ENCODE measurements around the gene ZDBF2.

GRCh38 chr2:205686423-205687048, 4.2 kb downstream of the NRP2 start:
- PRO-cap, result bidirectional peak, plus-strand start at chr2:205686834, minus-strand start at chr2:205686757
- RAMPAGE, long total RNA, result no peak

GRCh38 chr2:205721406-205721983, 39.2 kb downstream of the NRP2 start:
- PRO-cap, result no peak
- RAMPAGE, long total RNA, result no peak

- PRO-cap, result unidirectional peak, minus-strand start at chr2:205930357
- RAMPAGE, long total RNA, result no peak
Observed at GRCh38 chr2:205930270-205930601, 155.7 kb downstream of the INO80D start.

- PRO-cap, result no peak
- RAMPAGE, long total RNA, result no peak
Observed at GRCh38 chr2:206022796-206023037, 63.3 kb downstream of the INO80D start.

DNA sequence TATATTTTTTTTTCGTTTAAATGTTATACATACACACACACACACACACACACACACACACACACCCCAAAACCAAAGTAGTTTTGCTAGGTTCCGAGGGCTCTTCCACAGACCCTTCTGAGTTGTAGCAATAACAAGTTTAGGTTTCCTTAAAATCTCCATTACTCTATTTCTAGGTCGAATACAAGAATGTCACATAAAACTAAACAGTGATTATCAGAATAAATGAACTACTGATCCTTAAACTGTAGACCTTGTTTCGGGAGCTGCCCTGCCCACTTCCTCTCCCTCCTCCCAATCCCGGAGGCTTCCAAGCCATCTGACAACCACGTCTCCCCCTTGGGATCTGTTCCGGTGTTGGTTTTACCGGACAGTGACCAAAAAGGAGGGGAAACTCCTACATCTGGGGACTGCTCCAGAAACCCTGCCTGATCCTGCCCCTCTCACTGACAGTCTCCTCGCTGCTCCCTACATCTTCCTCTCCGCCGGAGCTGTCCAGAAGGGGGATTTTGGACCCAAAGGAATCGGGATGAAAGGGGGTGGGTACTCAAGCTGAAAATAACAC, 1.7 kb downstream of the INO80D start:
- PRO-cap, result bidirectional peak, plus-strand start at position 373 of the sequence, minus-strand start at position 348 of the sequence
- RAMPAGE, long total RNA, result no peak

DNA sequence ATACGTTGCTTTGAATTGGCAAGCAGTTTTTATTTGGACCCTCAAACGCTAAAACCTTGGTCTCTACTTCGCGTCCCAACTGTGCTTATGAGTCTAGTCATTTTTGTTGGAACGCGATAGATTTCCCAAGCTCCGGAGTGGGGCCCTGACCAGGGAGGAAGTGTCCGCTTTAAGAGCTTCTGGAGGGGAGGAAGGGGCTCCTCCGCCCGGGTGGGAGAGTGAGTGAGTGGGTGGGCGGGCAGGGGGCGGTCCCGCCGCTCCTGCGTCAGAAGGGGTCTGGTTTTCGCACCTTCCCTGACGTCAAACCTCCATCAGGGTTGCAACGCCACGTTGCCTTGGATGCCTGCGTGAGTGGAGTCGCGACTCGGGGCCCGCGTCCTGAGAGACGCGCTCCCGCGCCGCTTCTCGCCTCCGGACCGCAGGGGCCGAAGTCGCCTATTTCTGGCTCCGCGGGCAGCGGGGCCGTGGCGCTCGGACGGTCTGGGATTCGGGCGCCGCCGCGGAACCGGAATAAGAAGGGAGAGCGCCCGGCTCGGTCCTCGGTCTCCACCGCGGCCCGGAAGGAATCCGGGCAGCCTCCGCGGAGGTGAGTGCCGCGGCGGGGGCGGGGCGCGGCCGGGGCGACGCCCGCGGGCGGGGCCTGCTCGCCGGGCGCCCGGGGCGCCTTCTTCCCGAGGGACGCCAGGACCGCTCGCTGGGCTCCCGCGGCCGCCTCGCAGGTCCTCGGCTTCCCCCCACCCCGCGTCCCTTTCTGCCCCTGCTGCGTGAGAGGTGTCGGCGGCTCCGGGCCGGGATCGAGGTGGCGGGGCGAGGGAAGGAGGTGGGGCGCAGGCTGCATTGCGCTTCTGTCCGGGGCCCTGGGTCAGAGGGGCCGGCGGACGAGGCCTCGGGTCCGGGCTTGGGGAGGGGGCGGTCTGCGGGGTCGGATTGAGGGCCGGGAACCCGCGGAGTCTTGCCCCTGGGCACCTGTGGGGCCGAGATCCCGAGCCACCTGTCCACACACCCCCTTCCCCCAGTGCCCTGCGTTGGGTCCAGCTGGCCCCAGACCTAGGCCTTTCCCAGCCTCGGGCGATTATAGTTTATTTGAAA, at the start of gene ZDBF2:
Gene ZDBF2 (plus strand): TSS at position 303 of the 1,089 bp plus-strand sequence.
- PRO-cap, result bidirectional peak, plus-strand start at position 354 of the sequence, minus-strand start at position 147 of the sequence; bidirectional peak, plus-strand start at position 650 of the sequence, minus-strand start at position 558 of the sequence
- RAMPAGE, long total RNA, result no peak

- PRO-cap, result no peak
- RAMPAGE, long total RNA, result no peak
Observed at GRCh38 chr2:207120688-207121418, 44.9 kb downstream of the KLF7 start.

GRCh38 chr2:207123130-207124478, 42.1 kb downstream of the KLF7 start:
- PRO-cap, result no peak
- RAMPAGE, long total RNA, result no peak

DNA sequence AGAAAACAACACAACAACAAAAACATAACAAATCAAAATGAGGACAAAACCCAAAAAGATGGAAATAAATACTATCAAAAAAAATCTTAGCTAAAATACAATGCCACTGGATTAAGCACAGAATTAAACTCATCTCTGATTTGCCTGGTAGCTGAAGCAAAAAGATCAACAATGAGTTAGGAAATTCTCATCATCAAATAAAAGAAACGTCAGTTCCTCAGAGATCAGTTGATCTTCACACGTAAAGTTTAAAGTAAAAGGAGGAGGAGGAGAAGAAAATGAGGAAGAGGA, 22.7 kb downstream of the KLF7 start:
- PRO-cap, result bidirectional peak, plus-strand start at position 256 of the sequence, minus-strand start at position 167 of the sequence
- RAMPAGE, long total RNA, result no peak

- PRO-cap, result no peak
- RAMPAGE, long total RNA, result no peak
Observed at GRCh38 chr2:207156379-207156997, 9.3 kb downstream of the KLF7 start.

DNA sequence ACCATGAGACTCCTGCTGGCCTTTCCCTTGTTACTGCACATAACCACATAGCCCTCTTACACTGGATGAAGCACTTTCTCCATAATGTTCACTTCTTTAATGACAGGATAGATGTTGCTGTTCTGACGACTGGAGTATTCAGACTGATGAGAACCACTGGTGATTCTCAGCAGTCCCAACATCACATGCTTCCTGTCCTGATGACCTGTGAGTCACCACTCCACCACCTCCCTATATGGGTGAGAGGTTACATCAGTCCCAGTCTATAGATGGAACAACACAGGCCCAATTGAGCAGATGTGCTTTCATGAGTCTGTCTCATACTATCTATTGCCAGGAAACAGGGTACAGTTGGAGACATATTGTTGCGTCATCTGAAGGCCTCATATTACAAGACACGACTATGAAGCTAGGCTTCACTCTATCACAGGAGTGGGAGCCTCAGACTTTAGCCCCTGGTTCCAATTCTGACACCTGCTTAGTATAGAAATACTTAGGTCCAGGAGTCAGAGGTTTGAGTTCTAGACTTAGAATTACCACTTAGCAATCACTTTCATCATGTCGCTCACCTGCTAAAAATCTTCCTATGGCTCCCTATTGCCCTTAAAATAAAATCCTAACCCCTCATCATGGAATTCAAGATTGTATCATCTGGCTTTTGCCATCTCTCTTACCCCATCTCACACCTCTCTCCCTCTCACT, 145.8 kb upstream of the KLF7 start:
- PRO-cap, result bidirectional peak, plus-strand start at position 261 of the sequence, minus-strand start at position 140 of the sequence
- RAMPAGE, long total RNA, result no peak

- PRO-cap, result no peak
- RAMPAGE, long total RNA, result no peak
Observed at GRCh38 chr2:207704245-207704599, 7.2 kb upstream of the CCNYL1 start.

DNA sequence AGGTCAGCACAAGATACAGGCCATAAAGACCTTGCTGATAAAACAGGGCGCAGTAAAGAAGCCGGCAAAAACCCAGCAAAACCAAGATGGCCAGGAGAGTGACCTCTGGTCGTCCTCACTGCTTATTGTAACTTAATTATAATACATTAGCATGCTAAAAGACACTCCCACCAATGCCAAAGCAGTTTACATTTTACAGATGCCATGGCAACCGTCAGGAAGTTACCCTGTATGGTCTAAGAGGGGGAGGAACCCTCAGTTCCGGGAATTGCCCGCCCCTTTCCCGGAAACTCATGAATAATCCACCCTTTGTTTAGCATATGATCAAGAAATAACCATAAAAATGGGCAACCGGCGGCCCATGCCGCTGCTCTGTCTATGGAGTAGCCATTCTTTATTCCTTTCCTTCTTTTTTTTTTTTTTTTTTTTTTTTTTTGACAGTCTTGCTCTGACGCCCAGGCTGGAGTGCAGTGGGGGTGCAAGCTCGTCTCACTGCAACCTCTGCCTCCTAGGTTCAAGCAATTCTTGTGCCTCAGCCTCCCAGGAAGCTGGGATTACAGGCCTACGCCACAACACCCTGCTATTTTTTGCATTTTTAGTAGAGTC, 2.8 kb upstream of the FZD5 start:
- PRO-cap, result no peak
- RAMPAGE, long total RNA, result no peak

- PRO-cap, result no peak
- RAMPAGE, long total RNA, result no peak
Observed at GRCh38 chr2:207820505-207820853, 50.8 kb upstream of the FZD5 start.

- PRO-cap, result no peak
- RAMPAGE, long total RNA, result no peak
Observed at GRCh38 chr2:207825597-207826206, 56.0 kb upstream of the FZD5 start.

- PRO-cap, result no peak
- RAMPAGE, long total RNA, result no peak
Observed at GRCh38 chr2:207826854-207827151, 57.1 kb upstream of the FZD5 start.

DNA sequence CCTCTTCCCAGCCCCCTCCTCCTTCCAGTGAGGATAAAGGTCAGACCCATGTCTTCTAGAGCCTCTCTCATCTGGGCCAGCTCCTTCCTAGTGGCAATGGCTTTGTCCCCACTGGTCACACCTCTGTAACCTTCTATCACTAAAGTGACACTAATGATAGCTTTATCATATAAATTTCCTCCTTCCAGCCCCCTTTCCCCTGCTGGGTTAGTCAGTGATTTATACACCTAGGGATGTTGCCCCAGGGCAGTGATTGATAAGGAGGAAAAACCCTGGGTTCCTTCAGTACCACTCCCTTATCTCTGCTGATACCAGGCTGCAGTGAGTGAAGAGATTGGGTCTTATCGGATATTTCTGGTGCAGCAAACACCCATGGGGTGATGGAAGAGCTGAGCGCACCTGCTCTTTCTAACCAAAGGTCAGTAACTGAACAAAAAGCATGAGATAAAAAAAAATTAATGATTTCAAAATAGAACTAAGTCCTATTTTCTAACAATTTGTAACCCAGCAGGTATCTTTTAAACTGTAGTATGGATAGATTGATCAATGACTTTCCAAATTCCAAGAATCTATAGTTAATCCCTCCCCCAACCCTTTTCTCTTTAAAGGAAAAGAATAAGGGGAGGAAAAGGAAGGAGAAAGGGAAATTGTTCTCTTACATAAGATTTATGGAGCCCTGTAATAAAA, 62.2 kb upstream of the FZD5 start:
- PRO-cap, result no peak
- RAMPAGE, long total RNA, result no peak

DNA sequence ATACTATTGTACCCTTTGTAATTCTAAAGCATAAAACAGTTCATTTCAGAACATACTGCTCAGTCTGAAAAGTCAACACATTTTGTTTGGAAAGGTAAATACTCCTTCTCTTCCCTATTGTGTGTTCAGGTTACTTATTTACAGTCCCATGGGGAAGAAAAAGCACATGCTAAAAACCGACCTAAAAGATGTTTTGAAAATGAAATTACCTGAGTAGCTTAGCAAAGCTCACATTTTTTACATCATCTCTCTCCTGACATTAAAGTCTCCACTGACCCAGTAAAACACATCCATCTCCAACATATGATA, 75.5 kb upstream of the FZD5 start:
- PRO-cap, result no peak
- RAMPAGE, long total RNA, result no peak

- PRO-cap, result no peak
- RAMPAGE, long total RNA, result no peak
Observed at GRCh38 chr2:207848687-207849079, 79.0 kb upstream of the FZD5 start.

DNA sequence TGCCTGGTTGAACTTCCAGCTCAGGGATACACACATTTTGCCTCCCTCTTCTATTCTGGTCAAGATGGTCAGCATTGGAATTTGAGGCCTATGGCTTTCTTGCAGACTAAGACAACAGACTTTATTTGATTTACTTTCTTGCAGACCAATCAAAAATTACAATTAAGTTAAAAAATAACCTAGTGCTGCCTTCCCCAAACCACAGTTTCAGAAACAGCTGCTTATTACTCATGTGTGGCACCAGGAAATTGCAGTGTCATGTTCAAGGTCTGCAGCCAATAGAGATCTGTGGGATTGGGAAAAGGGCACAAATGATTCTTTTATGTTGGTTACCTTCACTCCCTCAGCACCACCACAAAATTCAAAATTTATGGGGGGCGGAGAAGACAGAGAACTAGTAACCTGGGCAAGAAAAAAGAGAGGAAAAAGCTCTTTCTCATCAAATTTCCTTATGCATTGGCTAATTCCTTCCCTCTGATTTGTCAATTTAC, 100.2 kb upstream of the FZD5 start:
- PRO-cap, result no peak
- RAMPAGE, long total RNA, result no peak